Mucosa of descending colon (tissue), 1 donor: ENCODE results near the genes KRT25, KRT26, KRT10, KRTAP1-3, KRTAP4-2 and KRT9.

- PRO-cap: no peak
These were observed 14.4 kb downstream of the TNS4 start for GRCh38 chr17:40486908-40487503.

- PRO-cap: no peak
These were observed 24.8 kb downstream of the CCR7 start for GRCh38 chr17:40540412-40540960.

GRCh38 chr17:40582098-40582959, 17.1 kb upstream of the CCR7 start:
- PRO-cap: no peak

DNA sequence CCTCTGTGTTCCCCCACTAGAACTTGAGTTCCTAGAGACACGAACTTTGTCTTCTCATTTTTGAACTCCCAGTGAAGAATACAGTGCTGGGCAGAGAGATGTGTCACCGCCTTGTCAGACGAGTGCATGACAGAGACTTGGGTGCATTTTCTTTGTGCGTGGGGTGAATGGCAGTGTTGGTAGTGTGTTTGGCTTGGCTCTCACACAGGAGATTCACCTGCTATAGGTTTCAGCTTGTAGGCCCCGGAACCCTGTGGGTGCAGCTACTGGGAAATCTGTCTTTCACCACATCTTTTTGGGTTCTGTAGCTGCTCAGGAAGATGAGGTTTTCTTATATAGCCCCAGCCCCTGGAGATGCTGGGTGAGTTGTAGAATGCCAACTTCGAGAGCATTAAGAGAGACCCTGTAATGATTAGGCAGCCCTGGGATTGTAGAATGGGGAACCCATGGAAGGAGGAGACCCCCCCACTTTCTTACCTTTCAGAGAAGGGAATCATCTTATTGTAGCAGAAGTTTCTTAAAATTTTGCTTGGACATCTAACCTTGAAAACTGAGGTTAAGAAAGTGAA, 40.2 kb upstream of the CCR7 start:
- PRO-cap: unidirectional peak, minus-strand start at position 253 of the sequence

- PRO-cap: no peak
These were observed 39.8 kb downstream of the SMARCE1 start for GRCh38 chr17:40607522-40608484.

GRCh38 chr17:40755131-40755710, at the start of gene KRT25:
TSS of gene KRT25 (minus strand) at chr17:40755331.
- PRO-cap: no peak

GRCh38 chr17:40772007-40772262, at the start of gene KRT26:
TSS of gene KRT26 (minus strand) at chr17:40772201.
- PRO-cap: no peak

DNA sequence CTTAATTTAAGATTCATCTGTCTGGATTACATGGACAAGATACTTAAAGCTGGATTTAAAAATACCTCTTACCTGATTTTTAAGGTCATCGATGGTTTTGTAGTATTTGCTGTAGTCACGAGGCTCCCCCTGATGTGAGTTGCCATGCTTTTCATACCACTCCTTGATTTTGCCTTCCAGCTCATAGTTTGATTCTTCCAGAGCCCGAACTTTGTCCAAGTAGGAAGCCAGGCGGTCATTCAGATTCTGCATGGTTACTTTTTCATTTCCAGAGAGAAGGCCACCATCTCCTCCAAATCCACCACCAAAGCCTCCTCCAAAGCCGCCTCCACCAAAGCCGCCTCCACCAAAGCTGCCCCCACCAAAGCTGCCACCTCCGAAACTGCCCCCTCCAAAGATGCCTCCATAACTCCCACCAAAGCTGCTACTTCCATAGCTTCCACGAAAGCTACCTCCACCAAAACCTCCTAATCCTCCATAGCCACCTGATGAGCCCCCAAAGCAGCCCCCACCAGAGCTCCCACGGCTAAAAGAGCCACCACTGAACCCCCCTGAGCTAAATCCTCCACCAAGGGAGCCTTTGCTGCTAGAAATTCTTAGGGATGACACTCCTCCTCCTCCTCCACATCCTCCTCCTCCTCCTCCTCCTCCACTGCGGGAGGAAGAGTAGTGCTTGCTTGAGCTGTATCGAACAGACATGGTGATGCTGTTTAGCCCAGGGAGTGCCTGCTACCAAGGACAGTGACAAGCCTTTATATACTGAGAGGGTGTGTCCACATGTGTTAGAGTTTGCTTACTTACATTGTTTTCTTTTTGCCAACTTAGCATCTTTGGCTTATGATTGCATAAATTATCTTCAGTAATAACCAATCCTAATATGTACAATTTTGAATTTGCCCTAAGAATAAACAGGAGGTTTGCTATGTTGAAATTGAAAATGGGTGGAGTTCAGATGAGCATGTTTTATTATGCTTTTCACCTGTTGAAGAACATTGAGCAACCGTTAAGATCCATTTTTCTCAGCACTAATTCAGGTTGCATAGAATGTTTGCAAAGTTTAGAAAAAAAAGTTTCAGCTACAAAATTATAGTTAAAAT, at the start of gene KRT10:
TSS of gene KRT10 (minus strand) at position 728 of the 1,097 bp plus-strand sequence.
- PRO-cap: no peak

DNA sequence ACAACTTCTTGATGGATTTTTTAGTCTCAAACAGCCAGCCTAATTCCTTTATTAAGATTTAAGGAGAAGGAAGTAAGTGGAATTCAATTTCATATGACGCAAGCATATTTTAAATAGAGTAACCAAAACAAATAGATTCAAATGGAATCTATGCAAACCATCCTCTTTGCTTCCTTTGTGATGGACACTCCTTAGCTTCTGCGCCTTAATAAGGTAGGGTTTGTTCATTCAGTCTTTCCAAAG, 16.5 kb downstream of the KRT12 start:
- PRO-cap: no peak

- PRO-cap: bidirectional peak, plus-strand start at chr17:40904926, minus-strand start at chr17:40904663
These were observed 19.5 kb upstream of the KRT20 start for GRCh38 chr17:40904578-40904987.

- PRO-cap: no peak
These were observed 2.4 kb downstream of the KRT39 start for GRCh38 chr17:40964364-40964772.

- PRO-cap: no peak
These were observed at the start of gene KRTAP1-3 for GRCh38 chr17:41034403-41034972. TSS of gene KRTAP1-3 (minus strand) at chr17:41034874.

GRCh38 chr17:41177998-41178353, at the start of gene KRTAP4-2:
TSS of gene KRTAP4-2 (minus strand) at chr17:41178221.
- PRO-cap: no peak

- PRO-cap: no peak
These were observed 11.6 kb downstream of the KRT33A start for GRCh38 chr17:41338901-41339545.

GRCh38 chr17:41341327-41342079, 9.1 kb downstream of the KRT33A start:
- PRO-cap: no peak

- PRO-cap: no peak
These were observed 1.8 kb downstream of the KRT15 start for GRCh38 chr17:41516727-41517370.

- PRO-cap: bidirectional peak, plus-strand start at chr17:41527352, minus-strand start at chr17:41527058
These were observed 1.0 kb downstream of the KRT19 start for GRCh38 chr17:41527123-41527452.

DNA sequence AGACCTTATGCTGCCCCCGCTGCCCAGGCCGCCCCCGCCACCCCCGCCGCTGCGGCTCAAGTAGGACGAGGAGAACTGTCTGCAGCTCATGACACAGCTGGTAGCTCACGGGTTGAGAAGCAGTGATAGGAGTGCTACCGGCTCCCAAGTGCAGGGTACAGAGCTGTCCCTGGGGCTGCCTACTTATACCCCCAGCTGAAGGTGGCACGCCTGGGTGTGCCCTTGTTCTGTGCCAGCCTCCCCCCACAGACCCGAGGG, at the start of gene KRT9:
TSS of gene KRT9 (minus strand) at position 157 of the 258 bp plus-strand sequence.
- PRO-cap: no peak

- PRO-cap: no peak
These were observed 3.4 kb downstream of the KRT14 start for GRCh38 chr17:41583062-41584004.

GRCh38 chr17:41584239-41584676, 2.4 kb downstream of the KRT14 start:
- PRO-cap: no peak